ENCODE results near the genes RAB27A and DNAAF4.

GRCh38 chr15:55289662-55290066 is at the start of gene RAB27A:
Gene RAB27A, minus strand, starts transcription at chr15:55289813.
- PRO-cap: bidirectional peak, plus-strand start at chr15:55289824, minus-strand start at chr15:55289799

- PRO-cap: no peak
Observed at GRCh38 chr15:55360285-55361079, 41.5 kb downstream of the PIGB start.

GRCh38 chr15:55508171-55508394 is at the start of gene DNAAF4:
Gene DNAAF4, minus strand, starts transcription at chr15:55508234.
- PRO-cap: no peak

DNA sequence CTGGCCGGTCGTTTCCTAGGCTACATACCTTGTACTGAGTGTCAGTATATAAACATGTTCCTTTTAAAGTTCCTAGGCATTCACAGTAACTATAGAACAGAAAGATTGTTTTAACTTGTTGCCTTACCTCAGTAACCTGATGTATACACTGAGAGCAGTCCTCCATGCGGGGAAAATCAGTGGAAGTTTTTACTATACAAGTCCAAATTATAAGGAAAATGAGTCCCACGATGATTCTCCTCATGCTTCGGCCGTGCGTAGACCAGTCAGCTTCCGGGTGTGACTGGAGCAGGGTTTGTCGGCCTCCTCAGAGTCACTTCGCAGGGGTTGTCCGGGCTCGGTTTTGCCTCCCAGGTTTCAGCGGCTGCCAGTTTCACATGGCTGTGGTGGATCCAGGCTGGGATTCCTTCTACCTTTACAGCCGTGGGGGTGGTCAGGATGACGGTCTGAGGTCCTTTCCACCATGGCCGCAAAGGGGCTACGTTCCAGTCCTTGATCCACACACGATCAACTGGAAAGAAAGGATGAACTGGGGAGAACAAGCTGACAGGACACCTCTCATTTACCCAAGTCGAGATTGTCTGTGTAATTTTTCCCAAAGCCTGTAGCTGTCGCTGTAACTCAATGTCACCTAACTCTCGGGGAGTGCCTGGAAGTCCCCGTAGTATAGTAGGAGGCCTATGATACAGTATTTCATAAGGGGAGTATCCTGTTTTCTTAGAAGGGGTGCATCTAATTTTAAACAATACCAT is 5.6 kb upstream of the DNAAF4 start:
- PRO-cap: no peak

DNA sequence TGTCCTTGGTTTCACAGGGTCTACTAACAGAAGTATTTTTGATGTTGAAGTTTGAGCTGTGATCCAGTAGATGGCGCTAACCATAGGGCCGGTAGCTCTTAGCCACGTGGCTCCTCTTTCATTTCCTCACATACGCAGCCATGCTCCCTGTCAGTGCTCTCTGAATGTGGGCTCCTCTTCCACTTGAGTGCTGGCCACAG is 18.4 kb upstream of the DNAAF4 start:
- PRO-cap: unidirectional peak, plus-strand start at position 129 of the sequence

- PRO-cap: no peak
Observed at GRCh38 chr15:55647147-55647467, 59.0 kb upstream of the PYGO1 start.

GRCh38 chr15:55743391-55743902 is 495 bp upstream of the PRTG start:
- PRO-cap: bidirectional peak, plus-strand start at chr15:55743648, minus-strand start at chr15:55743436

- PRO-cap: no peak
Observed at GRCh38 chr15:55791811-55792274, 48.9 kb upstream of the PRTG start.

DNA sequence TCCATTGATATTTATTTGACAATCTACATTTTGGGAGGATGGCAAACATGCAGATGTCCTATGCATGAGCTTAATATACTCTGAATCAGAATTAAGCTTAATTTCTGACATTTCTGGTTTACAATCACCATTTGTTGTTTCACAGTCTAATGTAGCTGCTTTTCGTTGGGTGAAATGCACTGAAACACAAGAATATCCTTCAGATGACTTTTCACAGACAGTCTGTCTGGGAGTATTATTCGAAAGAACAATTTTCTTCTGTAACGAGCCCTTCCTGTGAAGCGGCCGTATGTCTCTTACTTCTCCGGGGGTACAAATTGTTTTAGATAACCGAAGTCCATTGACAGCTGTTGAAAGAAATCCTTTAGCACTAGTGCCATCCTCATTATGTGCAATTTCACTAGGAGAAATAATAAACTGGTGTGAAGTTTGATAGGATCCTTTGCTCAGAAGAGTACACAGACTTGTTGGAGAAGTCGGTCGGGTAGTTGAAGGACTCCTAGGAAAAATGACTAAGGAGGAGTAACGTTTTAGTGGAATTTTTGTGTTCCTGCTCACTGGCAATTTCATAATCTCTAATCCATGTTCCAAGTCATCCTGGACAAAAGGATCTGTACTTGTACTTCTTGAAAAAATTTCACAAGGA is 77.8 kb downstream of the NEDD4 start:
- PRO-cap: no peak

- PRO-cap: unidirectional peak, plus-strand start at chr15:56007167
Observed at GRCh38 chr15:56006893-56007325, 13.5 kb upstream of the NEDD4 start.

DNA sequence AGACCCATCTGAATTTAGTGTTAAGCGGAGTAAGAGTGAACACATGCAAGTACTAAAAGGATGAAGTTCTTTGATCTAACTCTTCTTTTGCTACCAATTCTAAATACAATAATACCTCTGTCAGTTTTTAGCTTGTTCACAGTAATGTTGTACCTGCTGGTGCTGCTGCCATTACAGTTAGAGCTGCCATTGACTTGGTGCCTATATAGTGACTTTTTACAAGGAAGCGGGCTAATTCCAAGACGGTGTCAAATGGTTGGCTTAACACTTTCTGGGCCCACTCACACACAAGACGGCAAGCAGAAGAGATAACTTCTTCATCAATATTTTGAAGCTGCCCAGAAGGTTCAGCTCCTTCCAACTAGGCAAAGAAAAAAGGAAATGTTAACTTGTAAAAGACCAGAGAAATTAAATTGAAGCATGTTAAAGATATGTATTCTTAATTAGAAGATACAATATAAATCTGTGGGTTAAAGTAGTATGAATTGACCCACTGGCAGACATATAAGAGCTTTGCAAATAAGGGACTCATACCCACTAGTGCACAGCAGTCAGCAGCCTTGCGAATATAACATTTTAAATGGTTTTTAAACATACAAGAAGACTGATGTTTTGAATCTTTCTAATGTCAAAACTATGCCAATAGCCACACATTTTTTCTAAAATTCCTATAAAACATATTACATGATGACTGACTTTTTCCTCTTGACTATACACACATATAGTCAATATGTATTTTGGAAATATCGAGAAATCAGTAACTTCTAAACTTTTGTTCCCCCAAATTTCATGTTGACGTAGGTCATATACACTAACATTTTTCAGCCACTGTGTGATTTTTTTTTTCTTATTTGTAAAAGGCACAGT is 108.0 kb upstream of the NEDD4 start:
- PRO-cap: no peak

- PRO-cap: no peak
Observed at GRCh38 chr15:57282338-57282783, 93.9 kb upstream of the CGNL1 start.

GRCh38 chr15:57388214-57388895 is 12.1 kb downstream of the CGNL1 start:
- PRO-cap: no peak

DNA sequence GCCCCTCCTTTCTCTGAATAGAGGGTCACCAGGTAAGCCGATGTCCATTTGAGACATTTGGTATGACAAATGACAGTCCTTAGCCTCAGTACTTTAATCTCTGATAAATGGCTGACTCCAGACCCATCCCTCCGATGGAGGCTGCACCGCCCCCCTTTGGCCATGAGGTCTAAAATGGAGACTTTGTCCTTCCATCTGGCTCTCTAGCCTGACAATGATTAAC is 10.9 kb upstream of the MYZAP start:
- PRO-cap: no peak

DNA sequence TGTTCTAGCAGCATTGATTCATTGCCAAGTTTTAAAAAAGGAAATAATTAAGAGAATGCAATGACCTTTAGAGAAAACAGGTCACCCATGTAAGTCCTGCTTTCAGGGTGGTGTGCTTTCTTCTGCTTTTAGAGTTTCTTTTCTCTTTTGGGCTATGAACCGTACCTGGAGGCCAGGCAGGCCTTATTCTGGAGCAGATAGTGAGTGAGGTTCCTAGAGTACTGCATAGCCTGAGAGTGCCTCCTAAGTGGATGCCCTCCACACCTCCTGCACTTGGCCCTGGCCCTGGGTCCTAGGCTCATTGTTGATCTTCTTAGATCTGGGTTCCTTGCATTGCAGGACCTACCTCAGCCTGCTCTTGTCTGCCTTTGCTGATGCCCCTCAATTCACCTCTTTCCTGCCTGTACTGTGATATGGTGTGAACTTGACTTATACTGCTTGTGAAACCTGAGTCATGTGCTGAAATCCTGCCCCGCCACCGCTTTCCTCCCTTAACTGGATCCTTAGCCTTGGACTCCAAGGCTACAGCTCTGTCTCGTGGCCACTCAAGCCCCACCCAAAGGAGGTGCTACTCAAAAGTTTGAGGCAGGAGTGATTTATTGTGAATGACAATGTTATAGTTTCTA is 55.9 kb downstream of the MYZAP start:
- PRO-cap: no peak

GRCh38 chr15:57823255-57823907 is 116.9 kb downstream of the POLR2M start:
- PRO-cap: no peak

DNA sequence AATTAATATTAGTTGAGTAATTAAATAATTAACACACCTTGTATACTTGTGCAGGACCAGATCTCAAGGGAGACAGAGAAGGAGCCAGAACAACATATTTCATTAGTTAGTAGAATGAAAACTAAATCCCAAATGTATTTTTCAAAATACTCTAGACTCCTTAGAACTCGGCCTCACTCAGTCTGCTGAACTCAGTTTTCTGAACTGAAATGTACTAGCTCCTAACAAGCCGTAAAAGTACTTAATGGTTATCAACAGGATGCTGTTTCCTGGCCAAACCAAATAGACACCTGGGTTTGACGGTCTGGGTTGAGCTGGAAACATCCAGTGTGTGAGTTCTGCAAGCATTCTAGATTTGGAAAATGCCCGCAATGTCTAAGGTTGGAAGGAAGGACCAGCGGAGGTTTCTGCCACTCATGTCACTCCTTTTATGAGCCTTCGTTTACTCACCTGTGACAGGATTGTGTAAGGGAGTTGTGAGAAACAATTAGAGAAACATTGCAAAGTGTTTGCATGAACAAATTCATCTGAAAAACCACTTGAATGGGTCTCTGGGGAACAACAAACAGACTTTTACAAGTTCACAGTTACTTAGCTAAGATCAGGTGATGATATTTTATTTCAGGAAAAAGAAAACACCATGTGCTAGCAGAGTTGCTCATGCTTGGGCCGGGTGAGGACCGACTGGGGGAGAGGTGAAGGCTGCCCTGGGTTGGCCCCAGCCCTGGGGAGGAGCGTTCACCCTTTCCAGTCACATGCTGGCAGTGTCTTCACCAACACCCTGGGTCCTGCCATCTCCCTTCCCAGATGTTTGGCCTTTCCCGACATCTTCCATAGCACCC is 151.0 kb downstream of the ALDH1A2 start:
- PRO-cap: no peak

DNA sequence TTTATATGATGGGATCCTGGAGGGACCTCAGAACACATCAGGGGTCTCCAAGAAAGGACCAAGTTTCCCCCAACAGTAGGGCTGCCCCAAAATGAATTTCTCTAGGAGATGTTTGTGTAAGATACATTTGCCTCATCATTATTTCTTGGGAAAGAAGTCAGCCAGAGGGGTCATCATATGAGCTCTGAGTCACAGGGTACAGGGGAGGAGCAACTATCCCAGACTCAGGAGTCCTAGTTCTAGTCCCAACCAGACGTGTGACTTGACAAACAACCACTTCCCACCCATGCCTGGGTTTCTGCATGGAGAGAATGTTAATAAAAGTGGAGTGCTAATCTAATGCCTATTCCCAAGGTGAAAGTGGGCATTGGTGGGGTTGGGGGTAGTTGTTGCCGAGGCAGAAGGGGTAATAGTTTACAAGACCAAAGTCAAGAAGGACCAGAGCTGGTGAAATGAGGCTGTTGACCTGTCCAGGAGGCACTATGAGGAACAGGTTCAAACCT is 144.1 kb downstream of the ALDH1A2 start:
- PRO-cap: no peak

DNA sequence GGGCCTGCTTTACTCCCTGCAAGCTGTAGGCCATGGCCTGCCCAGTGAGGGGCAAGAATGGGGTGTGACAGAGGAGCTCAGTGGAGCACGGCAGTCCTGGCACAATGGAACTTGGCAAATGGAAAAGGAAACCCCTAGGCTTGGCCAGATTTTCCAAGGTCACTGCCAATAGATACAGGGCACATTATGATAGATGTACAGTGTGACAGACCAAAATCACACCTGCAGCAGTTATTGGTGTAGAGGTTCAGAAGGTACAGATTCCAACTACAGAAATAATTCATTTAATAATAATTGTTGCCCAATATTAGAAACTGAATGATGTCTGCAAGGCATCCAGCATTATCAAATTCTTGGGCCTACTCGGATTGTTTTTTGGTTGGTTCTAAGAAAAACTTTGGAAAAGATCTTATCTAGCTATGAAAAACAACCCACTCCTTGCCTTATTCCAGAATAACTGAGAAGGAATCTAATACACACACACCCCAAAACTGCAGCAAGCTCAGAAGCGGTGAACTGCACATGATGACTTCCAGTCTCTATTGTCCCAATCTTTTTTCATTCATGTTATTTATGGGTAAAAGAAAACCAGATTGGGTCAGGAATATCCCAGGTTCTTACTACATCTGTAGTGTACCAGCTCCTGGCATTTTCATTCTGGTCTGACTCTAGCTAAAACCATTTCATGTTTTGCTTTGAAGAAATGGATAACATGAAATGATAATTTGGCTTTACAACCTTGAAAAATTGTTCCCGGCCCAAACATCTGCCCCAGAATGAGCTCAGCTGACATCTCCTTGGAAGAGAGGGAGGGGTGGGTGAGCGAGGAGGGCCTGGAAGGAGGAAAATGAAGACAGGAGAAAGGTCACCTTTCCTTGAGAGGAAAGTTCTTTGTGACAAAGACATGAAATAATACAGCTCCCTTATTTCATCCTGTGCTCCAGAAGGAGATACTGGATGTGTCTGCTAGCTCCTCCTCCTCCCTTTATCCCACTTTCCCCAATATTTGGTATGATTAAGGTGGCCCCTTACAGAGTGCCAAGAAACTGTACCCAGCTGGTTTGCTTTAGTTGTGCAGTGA is 111.2 kb downstream of the ALDH1A2 start:
- PRO-cap: no peak

- PRO-cap: no peak
Observed at GRCh38 chr15:58877902-58878298, 55.6 kb downstream of the SLTM start.